ENCODE measurements around a stretch of chr7.

GRCh38 chr7:76250964-76251194, 49.2 kb downstream of the SRRM3 start:
- PRO-cap, 2 experiments, result no peak in any of the 2 experiments

- PRO-cap, 2 experiments, result no peak in any of the 2 experiments
Measured at GRCh38 chr7:76280200-76280775, 22.2 kb upstream of the HSPB1 start.

DNA sequence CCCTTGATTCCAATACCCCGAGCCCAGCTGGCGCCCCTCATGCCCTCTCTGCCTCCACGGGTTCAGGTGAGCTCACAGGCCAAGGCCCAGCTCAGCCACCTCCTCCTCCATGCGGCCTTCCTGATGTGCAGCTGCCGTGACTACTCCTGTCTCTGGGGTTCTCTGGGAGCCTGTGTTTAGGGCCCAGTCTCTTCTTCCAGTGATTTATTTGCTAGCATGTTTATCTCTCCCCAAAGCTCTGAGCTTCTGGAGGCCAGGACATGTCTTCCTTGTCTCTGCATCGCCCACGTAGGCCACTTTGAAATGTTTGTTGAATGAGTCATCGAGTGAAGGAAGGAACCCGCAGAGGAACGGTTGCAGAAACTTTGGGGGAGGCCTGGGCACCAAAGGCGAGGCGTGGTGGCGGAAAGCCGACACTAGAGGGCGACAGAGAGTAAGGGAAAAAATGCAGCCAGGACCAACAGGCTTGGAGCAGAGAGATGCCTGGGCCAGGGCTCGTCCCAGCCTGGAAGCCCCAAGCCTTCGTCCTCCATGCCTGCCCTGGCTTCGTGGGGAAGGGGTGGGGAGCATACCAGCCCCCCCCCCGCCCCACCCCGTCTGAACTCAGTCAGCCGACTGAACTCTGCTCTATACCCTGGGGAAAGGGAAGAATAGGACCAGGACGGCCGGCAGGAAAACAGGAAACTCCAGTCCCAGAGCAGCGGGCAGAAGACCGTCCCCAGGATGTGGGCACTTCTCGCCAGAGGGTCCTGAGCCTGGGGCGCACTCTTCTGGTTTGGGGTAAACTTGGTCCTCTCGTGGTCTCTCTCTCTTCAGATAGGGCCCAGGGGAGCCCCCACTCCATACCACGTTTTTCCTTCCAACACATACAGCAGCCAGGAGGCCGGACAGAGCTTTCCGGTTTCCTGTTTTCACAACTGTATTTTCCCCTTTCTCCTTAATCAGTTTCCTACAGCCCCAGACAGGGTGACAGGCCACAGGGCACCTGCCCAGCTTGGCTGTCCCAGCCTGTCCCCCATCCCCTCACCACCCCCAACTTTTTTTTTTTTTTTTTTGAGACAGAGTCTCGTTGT, 10.8 kb upstream of the HSPB1 start:
- PRO-cap, 2 experiments, result no peak in any of the 2 experiments

GRCh38 chr7:76294241-76295149, 8.0 kb upstream of the HSPB1 start:
- PRO-cap, 2 experiments, result no peak in any of the 2 experiments

GRCh38 chr7:76309898-76310997, 7.8 kb downstream of the HSPB1 start:
- PRO-cap, 2 experiments, result no peak in any of the 2 experiments

DNA sequence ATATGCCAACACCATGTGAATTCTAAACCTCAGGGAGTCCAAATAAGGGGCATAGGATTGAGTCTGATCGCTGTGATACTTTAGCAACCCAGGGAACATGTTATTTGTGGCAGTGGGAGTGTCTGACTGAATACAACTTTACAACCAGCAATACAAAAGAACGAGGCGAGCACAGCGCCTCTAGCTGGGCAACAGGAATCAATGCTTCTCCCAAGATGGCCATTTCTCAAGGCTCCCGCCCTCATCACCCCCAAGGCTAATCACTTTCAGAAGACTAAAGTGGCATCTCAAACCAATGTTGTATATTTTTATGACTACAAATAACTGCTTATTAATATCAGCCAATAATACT, 28.1 kb downstream of the YWHAG start:
- PRO-cap, 2 experiments, result no peak in any of the 2 experiments

- PRO-cap, 2 experiments, result peak in 2 of 2 experiments; most common plus-strand start chr7:76358359 (in 2); most common minus-strand start chr7:76358220 (in 1)
Measured at GRCh38 chr7:76358107-76358387, 744 bp downstream of the YWHAG start.

DNA sequence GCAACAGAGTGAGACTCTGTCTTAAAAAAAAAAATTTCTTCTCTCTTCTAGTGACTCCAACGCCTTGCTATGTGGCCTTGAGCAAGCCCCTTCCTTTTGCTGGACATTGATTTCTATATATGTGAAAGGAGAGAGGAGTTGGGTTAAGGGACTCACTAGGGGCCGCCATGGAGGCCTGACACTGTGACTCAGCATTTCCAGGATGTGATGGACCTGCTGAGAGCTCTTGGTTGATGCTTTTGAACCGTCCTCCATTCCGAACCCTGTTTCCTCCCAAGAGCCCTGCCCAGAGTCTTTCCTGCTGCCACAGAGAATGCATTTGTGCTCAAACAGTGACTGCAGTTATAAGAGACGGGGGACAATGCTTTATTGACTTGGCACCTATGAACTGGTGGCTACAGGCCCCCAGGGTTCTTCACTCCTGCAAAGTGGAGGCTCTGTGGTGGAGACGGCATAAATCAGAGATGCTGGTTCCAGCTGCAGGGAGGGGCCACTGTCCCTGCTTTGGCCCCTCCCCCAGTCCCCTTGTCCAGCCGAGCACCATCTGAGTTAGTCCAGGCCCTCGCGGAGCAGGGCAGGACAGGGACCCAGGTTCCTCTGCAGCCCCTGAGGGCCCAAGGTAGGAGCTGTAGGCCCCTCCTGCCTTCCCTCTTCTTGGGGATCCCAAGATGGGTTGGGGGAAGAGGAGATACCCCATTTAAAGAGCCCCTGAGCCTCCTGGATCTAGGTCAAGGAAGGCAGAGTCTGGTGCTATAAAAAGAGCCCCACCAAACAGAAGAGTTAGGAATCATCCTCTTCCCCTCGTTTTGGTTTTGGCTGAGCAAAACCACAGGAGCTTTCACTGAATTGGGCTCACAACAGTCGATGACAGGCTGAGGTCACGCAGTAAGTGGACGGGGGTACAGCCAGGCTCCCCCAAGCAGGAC, 20.2 kb downstream of the SSC4D start:
- PRO-cap, 2 experiments, result no peak in any of the 2 experiments

DNA sequence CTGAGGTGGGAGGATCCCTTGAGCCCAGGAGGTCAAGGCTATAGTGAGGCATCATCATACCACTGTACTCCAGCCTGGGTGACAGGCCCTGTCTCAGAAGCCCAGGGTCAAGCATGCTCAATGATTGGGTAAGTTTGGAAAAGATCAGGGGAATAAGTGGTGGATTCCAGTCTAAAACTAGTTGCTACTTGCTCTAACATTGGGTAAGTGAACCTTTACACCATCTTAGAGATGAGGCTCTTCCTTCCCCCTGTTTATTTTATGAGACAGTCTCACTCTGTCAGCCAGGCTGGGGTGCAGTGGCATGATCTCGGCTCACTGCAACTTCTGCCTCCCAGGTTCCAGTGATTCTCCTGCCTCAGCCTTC, 14.8 kb downstream of the ZP3 start:
- PRO-cap, 2 experiments, result no peak in any of the 2 experiments

DNA sequence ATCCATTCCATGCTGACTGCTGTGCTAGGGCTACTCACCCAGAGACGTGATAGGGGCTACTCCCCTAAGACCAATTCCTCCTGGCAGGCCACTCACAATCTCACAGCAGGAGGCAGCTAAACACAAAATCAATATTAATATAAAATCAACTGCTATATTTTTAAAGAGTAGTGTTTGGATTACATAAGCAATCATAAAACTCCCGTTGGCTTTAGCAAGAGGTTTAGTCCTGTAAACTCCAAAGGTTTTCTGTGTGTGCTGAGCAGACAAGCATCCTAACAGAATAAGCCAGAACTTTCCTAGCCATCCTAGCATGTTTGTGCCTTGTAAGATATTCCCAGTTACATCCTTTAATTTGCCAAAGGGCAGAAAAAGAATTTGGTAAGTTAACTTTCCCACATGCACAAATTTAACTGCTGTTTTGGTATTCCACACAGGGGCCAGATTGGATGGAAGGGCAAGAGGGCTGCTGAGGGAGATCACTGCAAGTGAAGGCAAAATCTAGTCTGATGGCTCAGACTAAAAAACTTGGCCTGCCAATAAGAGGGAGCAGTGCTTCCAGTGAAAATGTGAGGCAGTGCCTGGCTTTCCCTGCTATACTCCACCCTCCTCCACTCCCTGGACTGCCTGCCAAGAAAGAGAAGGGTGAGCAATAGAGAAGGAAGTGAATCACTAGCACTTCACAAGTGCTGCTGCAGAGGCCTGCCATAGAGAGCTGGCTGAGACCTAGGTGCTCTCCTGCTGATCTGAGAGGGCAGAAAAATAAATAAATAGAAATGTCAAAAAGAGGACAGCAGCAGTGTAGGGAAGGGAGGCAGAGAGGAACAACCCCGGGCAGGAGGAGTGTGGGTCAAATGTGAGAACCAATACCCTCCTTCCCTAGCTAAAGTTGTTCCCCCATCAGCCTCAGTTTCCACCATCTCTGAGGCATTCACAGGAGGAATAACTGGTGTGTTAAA, 40.0 kb upstream of the SPDYE16 start:
- PRO-cap, 2 experiments, result no peak in any of the 2 experiments

- PRO-cap, 2 experiments, result no peak in any of the 2 experiments
Measured at GRCh38 chr7:76645011-76645759, 18.1 kb upstream of the POMZP3 start.

DNA sequence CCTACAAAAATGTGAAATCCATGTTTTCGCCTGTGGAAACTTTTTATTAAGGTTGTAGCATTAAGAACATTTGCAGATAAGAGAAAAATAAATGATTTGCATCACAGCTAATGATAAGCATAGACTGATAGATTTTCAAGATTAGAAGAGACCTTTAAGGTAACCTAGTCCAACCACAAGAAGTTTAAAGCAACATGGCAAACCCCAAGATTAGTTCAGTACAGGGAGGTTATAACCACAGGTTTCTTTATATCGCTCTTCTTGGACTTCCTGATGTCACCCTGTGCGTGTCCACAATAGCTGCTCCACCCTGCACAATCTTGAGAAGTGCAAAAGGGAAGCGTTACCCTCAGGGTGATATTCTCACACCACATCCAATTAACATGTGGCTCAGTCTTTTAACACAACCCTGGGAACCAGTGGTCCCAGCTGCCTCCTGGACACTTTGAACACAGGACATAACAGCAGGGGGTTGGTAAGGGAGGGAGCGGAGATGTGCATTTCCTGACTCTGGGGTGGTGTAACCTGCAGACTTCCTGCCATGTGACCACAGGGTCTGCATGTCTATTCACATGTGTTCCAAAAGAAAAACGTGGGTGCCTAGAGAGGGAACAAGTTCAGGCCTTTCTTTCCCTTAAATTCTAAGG, 64.7 kb downstream of the GSAP start:
- PRO-cap, 2 experiments, result peak in 1 of 2 experiments; most common plus-strand start position 258 of the sequence (in 1); most common minus-strand start position 331 of the sequence (in 1)

DNA sequence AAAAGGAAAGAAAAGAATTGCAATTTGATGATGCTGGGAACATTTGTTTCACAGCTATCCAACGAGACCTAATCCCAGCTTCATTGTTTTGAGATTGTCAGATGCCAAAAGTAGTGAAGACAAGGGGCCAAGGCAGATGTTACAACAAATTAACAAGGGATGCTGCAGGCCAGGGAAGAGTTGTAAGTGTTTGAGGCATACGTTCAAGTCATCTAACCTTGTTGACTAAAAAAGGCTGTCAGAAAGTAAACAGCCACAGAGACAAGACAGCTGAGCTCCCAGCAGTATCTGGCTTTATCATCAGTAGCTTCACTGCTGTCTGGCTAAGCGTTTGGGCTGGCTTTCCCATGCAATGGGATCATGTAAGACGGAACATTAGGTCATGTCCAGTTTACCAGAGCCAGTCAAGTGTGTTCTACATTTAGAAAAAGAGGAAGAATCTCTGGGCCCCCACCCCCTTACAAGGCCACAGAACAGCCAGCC, 51.2 kb upstream of the GSAP start:
- PRO-cap, 2 experiments, result no peak in any of the 2 experiments

- PRO-cap, 2 experiments, result no peak in any of the 2 experiments
Measured at GRCh38 chr7:77498518-77499612, 38.2 kb upstream of the PTPN12 start.

- PRO-cap, 2 experiments, result peak in 2 of 2 experiments; most common minus-strand start chr7:77536846 (in 2)
Measured at GRCh38 chr7:77536382-77536978, 615 bp upstream of the PTPN12 start.

GRCh38 chr7:77696530-77697400, 506 bp downstream of the RSBN1L start:
- PRO-cap, 2 experiments, result peak in 2 of 2 experiments; most common plus-strand start chr7:77696814 (in 1); most common minus-strand start chr7:77696852 (in 2)

GRCh38 chr7:77931888-77932556, 133.8 kb upstream of the TMEM60 start:
- PRO-cap, 2 experiments, result no peak in any of the 2 experiments

- PRO-cap, 2 experiments, result no peak in any of the 2 experiments
Measured at GRCh38 chr7:77991549-77992187, 193.4 kb upstream of the TMEM60 start.

DNA sequence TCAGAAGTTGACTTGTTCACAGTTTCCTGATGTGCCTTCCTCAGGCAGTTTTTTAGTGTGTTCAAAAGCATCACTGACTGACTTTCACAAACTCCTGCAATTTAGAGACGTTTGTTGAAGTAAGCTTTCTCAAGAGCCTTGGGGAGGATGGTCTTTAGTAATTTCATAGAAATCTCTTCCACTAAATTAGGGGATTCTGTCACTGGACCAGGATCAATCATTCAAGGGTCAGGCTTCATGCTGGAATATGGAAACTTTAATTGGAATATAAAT, 432.5 kb upstream of the TMEM60 start:
- PRO-cap, 2 experiments, result no peak in any of the 2 experiments

GRCh38 chr7:79191449-79192065, 261.9 kb downstream of the MAGI2 start:
- PRO-cap, 2 experiments, result no peak in any of the 2 experiments

Data from cytotoxic T cell (primary cell).